Measurements from ENCODE around the genes LDLR and TSPAN16.

DNA sequence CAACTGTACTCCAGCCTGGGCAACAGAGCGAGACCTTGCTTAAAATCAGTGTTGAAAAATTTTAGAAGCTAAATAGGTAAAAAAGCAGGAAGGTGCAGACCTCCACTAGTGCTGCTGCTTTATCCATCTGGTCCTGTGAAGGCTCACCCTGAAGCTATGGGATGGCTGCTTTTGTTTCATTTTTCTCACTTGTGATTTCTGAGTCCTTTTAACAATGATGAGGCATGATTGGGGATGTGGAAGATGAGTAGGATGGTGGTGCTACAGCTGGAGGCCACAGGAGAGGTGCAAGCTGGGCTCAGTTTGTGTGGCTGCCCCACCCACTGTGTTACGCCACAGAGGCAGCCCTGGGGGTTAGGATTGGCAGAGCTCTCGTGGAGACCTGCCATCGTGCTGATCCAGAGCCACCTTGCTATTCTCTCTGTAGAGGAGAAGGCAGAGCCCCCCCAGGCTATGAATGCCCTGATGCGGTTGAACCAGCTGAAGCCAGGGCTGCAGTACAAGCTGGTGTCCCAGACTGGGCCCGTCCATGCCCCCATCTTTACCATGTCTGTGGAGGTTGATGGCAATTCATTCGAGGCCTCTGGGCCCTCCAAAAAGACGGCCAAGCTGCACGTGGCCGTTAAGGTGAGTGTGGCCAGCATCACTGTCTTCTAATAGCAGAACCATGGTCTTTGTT lies 19.5 kb upstream of the QTRT1 start:
- PRO-cap, result no peak
- RAMPAGE, long total RNA, 3 experiments, result no peak in any of the 3 experiments

DNA sequence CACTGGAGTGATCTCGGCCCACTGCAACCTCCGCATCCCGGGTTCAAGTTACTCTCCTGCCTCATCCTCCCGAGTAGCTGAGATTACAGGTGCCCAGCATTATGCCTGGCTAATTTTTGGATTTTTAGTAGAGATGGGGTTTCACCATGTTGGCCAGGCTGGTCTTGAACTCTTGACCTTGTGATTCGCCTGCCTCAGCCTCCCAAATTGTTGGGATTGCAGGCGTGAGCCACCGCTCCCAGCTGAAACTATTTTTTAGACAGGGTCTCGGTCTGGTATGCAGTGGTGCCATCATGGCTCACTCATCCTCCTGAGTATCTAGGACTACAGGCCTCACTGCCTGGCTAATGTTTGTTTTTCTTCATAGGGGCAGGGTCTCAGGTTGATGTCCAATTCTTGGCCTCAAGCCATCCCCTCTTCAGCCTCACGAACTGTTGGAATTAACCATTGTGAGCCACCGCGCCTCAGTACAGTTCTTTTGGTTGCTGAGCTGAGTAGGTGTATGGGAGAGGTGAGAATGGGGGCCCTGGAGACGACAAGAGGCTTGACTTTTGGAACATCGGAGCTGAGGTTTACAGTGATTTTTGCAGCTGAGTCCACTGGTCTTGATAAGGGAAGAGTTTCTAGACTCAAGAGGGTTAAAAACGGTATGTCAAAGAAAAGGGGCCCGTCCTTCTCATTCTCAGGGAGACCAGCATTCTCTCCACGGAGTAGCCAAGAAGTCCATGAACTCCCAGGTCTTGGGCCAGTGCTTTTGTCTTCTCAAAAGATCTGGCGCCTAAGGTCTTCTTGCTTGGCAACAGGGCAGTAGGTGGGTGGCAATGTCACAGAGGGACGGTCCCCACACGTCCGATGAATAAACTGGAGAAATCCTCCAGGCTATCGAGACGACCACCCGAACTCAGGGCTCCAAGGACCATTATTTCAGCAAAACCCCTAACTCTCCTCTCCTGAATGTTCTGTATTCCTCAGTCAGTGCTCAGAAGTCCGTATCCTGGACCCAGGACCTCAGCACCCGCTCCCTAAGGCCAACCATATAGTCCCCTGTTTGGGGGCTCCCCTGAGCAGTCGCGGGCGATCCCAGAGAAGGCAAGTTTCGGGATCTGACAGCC lies 6.6 kb upstream of the QTRT1 start:
- PRO-cap, result no peak
- RAMPAGE, long total RNA, 3 experiments, result no peak in any of the 3 experiments

GRCh38 chr19:10695424-10696279 lies 5.6 kb upstream of the QTRT1 start:
- PRO-cap, result no peak
- RAMPAGE, long total RNA, 3 experiments, result no peak in any of the 3 experiments

DNA sequence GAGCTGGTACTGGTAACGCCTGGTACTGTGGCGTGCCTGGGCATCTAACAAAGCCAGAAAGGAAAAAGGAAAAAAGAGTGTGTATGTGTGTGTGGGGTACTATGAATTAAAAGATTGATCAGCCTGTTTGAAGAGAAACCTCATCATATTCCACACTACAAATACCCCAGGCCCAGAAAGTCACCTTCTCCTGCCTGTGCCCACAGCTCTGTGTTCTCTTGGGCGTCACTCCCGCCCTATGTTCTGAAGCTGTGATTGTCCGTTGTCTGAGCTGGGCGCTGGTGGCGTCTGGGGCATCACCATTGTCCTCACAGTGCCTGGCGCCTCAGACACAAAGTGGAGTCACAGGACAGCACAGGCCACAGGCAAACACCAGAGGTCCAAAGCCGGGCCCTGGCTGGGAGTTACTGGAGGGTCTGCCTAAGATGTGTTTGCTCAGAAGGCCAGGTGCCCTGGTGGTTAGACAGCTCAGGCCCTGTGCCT lies 34.3 kb downstream of the DNM2 start:
- PRO-cap, result no peak
- RAMPAGE, long total RNA, 3 experiments, result no peak in any of the 3 experiments

DNA sequence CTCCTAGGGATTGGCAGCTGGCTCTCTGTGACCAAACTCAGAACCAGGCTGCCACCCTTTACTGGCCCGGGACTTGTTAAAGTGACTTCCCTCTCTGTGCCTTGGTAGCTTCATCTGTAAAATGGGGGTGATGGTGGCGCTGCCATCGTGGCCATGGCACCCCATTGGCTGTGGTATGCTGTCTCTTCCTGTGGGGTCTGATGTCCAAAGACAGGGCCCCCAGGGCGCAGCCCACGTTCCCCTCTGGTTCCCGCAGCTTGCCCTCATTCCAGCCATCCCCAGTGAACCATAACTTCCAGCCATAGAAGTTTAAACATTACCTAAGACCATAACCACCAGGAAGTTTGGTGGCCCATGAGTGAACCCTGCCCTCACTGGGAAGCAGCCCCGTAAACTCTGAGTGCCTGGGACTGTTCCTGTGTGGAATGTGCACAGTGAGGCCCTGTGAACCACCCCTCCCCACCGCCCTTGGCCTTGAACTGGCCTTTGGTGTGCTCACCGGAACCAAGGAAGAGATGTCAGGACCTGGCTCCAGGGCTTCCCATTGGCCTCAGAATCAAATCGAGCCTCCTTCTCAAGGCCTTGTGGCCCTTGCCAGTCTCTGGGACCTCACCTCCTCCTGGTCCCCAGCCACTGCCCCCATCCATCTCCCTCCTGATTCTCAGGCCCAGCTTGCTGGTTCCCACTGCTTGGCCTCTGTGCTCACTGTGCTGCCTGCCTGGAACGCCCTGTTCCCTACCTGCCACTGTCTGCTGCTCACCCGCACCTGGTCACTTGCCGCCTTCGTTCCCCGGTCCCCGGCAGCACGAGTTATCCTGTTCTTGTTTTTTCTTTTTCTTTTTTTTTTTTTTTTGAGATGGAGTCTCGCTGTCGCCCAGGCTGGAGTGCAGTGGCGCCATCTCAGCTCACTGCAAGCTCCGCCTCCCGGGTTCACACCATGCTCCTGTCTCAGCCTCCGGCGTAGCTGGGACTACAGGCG lies 46.5 kb downstream of the DNM2 start:
- PRO-cap, result no peak
- RAMPAGE, long total RNA, 3 experiments, result no peak in any of the 3 experiments

- PRO-cap, result no peak
- RAMPAGE, long total RNA, 3 experiments, result no peak in any of the 3 experiments
Observed at GRCh38 chr19:10797204-10798182, 38.5 kb downstream of the TMED1 start.

DNA sequence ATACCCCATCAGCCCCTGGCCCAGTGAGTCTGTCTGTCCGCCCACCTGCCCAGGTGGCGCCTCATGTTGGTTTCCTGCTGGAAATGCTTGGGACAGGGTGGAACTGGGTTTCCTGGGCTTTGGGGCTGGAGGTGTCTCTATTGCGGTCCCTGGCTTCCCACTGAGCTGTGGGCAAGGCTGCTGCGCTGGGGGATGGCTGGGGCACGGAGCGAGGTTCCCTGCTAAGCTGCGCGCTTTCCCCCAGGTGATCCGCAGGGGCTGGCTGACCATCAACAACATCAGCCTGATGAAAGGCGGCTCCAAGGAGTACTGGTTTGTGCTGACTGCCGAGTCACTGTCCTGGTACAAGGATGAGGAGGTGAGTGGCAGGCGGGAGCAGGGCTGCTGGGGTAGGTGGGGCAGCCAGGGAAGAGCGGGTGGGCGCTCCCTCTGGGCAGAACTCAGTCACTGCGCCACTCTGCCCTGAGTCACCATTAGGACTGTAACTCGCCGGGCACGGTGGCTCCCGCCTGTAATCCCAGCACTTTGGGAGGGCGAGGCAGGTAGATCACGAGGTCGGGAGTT lies 23.9 kb downstream of the TMED1 start:
- PRO-cap, result no peak
- RAMPAGE, long total RNA, 3 experiments, result no peak in any of the 3 experiments

DNA sequence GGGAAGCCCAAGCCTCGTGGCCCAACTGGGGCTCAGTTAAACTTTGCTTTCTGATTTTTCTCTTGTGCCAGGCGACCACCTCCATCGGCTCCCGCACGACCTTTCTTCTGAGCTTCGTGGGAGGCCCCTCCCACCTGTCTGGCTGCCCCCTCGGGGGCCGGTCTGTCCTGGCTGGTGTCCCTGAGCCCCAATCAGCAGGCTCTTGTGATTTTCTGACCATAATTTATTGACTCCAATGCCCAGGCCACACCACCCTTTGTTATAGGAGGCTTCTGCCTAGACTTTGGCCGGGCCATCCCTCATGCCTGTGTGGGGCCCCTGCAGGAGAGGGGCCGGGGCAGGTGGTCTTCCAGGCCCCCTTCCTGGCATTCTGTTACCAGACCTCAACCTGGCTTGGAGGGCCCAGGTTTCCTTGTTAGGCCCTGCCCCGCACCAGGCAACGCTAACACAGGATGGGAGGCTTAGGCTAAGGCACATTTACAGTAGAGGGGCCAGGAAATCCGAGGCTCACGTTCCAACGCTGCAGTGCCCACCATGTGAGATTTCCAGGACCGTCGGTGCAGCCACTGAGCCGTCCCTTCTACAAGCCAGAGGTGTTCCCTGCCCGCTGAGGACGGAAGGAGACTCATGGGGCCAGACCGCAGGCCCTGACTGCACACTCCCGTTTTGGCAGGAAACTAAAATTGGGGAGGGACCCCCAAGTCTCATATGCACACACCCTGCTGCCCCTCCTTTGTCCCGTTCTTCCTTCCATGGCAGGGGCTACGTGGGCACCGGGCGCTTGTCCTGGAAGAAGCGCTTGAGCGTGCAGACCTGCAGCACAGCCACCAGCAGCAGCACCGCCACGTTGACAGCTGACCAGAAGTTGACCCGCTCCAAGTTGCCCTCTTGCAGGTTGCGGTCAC lies 3.5 kb downstream of the TMED1 start:
- PRO-cap, result no peak
- RAMPAGE, long total RNA, 3 experiments, result no peak in any of the 3 experiments

DNA sequence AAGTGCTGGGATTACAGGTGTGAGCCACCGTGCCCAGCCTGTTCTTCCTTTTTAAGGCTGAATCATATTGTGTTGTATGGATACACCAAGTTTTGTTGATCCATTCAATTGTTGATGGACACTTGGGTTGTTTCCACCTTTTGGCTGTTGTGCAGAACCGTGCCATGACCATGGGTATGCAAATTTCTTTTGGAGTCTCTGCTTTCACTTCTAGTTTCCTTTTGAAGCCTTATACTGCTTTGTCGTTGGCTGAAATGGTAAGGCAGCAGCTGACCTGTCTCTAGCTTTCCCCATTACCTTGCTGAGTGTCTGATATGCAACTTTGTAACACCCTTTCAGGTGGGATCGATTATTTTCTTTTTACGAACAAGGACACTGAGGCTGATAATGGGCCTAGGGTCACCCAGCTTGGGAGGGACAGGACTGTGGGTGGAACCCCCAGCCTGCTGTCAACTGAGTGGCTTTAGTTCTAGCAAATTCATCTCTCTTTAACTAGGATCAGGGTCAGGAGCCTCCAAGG lies 3.4 kb upstream of the CARM1 start:
- PRO-cap, result no peak
- RAMPAGE, long total RNA, 3 experiments, result no peak in any of the 3 experiments

GRCh38 chr19:10876272-10877030 lies 5.1 kb downstream of the CARM1 start:
- PRO-cap, result bidirectional peak, plus-strand start at chr19:10876638, minus-strand start at chr19:10876568; unidirectional peak, plus-strand start at chr19:10876928
- RAMPAGE, long total RNA, 3 experiments, result no peak in any of the 3 experiments

- PRO-cap, result no peak
- RAMPAGE, long total RNA, 3 experiments, result no peak in any of the 3 experiments
Observed at GRCh38 chr19:10952637-10953324, 8.0 kb upstream of the SMARCA4 start.

DNA sequence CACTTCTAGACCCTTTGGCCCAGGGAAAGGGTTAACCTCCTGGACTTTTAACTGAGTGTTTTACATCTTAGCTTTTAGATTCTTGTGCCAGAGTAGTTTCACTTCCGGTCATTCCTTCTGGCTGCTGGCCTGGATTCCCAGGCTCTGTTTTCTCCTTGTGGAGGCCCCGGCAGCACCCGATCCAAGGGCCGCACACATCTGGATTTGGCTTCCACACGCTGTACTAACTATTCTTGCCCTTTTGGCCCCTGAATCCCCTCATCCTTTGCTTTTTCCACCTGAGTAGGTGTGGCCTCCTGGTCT lies 14.8 kb downstream of the SMARCA4 start:
- PRO-cap, result no peak
- RAMPAGE, long total RNA, 3 experiments, result no peak in any of the 3 experiments

DNA sequence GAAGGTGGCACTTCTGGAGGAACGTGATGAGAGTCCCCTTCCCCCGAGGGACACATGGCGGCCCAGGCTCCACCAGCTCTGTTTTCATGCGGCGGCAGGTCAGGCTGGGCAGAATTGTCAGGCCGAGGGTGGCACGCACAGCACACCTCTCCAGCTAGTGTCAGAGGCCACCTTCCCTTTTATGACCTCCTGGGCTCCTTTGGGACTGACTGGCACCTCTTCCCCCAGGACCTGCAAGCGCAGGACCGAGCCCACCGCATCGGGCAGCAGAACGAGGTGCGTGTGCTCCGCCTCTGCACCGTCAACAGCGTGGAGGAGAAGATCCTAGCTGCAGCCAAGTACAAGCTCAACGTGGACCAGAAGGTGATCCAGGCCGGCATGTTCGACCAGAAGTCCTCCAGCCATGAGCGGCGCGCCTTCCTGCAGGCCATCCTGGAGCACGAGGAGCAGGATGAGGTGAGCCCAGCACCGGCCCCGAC lies 56.2 kb upstream of the LDLR start:
- PRO-cap, result no peak
- RAMPAGE, long total RNA, 3 experiments, result no peak in any of the 3 experiments

- PRO-cap, result no peak
- RAMPAGE, long total RNA, 3 experiments, result no peak in any of the 3 experiments
Observed at GRCh38 chr19:11034906-11035345, 54.3 kb upstream of the LDLR start.

DNA sequence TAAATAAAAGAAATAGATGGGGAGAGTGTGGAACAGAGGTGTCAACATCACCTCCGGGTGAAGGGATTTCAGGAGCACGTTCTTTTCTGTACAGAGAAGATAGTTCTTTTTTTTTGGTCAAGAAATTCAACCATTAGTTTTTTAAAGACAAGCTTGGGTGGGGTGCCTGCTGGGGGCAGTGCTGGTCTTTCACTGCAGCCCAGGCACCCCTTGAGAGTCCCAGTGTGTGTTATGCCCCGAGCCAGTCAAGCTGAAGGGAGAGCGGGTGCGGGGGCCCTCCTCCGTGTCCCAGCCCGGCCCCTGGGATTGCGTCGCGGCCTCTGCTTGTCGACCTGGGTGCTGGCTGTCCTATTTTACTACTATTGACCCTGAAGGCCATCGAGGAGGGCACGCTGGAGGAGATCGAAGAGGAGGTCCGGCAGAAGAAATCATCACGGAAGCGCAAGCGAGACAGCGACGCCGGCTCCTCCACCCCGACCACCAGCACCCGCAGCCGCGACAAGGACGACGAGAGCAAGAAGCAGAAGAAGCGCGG lies 48.3 kb upstream of the LDLR start:
- PRO-cap, result no peak
- RAMPAGE, long total RNA, 3 experiments, result no peak in any of the 3 experiments

DNA sequence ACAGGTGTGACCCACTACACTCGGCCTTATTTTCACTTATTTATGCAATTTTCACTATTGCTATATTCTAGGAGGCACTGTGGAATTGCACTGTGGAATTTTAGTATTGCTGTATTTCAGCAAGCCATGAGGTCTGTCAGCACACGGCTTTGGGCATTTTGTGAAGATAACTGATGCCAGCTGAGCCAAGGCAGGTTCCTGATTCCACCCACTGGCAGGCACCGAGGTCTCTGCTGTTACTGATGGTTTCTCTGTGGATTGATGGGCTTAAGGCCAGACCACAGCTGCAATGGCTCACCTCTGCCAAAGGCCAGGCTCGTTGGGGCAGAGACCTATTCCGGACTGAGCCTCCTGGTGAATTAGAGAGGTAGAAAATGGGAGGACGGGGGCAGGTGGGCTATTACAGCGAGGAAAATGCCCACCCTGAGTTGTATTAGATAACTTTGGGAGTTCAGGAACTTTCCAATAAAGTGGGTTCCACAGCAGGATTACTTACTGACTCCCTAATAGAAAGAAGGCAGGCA lies 5.4 kb upstream of the LDLR start:
- PRO-cap, result no peak
- RAMPAGE, long total RNA, 3 experiments, result no peak in any of the 3 experiments

DNA sequence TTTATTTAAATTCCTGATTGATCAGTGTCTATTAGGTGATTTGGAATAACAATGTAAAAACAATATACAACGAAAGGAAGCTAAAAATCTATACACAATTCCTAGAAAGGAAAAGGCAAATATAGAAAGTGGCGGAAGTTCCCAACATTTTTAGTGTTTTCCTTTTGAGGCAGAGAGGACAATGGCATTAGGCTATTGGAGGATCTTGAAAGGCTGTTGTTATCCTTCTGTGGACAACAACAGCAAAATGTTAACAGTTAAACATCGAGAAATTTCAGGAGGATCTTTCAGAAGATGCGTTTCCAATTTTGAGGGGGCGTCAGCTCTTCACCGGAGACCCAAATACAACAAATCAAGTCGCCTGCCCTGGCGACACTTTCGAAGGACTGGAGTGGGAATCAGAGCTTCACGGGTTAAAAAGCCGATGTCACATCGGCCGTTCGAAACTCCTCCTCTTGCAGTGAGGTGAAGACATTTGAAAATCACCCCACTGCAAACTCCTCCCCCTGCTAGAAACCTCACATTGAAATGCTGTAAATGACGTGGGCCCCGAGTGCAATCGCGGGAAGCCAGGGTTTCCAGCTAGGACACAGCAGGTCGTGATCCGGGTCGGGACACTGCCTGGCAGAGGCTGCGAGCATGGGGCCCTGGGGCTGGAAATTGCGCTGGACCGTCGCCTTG lies at the start of gene LDLR:
Gene LDLR (plus strand): TSS at position 554 of the 681 bp plus-strand sequence.
- PRO-cap, result bidirectional peak, plus-strand start at position 590 of the sequence, minus-strand start at position 388 of the sequence
- RAMPAGE, long total RNA, 3 experiments, result no peak in any of the 3 experiments

- PRO-cap, result no peak
- RAMPAGE, long total RNA, 3 experiments, result no peak in any of the 3 experiments
Observed at GRCh38 chr19:11104091-11104584, 14.9 kb downstream of the LDLR start.

DNA sequence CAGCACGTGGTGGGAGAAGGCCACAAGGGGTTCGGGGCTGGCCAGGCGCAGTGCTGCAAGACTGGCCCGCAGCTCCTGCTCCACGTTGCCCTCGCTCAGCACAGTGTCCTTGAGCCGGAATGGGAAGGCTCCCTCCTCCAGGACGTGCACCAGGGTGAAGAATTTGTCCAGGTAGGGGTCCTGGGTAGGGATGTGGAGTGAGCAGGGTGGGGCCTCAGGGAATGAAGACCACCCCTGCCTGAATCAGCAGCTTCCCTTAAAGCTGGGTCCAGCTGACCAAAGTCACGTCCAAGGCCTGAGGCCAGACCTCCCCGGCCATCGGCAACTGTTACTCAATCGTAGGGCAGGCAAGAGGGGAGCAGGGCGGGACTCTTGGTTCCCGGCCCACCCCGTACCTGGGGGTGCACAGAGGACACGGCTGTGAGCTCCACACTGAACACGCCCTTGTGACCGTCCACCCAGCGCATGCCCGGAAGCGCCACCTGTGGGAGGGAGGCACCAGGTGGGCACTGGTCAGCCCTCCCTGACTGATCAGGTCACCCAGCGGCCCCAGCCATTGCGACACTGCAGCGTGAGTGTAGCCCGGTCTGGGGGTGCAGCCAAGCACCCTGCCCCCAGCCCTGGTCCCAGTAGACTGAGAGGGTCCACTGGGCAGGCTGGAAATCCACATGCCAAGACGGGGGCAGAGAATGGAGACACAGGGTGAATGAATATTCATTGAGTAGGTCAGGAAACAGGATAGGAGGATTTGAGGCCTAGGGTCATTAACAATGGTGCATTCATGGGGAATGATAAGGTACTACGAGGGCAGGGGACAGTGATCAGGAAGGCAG lies 2.8 kb upstream of the ANGPTL8 start:
- PRO-cap, result no peak
- RAMPAGE, long total RNA, 3 experiments, result no peak in any of the 3 experiments

DNA sequence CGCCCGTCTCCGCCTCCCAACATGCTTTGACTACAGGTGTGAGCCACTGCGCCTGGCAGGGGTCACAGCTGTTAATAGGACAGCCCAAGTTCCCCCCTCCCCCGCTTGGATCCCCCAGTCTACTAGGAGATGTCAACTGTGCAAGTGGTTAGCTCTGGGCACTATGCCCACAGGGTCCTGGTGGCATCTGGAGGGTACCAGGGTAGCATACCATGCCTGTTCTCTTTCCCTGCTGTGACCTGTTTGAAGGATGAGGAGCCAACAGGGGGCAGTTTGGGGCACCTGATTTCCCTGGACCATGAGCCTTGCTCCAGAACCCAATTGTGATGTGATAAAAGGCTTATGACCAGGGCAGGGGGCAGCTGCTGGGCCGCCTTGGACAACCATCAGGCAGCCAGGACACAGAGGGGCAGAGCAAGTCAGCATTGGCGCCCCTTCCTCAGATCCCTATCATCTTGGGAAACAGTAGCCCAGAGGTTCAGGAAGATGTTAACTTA lies at the start of gene TSPAN16:
Gene TSPAN16 (plus strand): TSS at position 389 of the 497 bp plus-strand sequence.
- PRO-cap, result no peak
- RAMPAGE, long total RNA, 3 experiments, result no peak in any of the 3 experiments